GM19239 (cell line): ENCODE data around the genes MSRB3, TMBIM4 and IL22.

DNA sequence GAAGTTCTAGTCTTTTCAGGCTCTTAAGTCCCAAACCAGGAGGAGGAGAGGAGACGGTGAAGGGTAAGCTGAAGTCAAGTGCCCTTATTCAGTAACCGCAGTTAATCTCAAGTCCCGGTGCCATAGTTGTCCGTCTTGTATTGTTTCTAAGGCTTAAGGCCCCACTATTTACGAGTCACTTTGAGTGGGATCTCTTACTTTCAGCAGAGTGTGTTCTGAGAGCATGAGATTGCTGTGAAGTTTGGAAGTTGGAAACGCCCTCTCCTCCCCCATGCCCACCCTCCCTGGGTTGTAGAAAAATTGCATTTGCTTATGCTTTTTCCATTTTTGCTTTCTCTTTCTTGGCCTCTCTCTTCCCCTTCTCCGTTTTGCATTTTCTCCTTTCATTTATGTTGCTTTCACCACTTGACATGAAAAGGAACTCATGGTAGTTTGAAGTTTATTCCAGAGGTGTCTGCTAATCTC is 1.6 kb downstream of the RASSF3 start:
- RRBS, result no CpG with 5 or more reads among the region's 7 CpGs

DNA sequence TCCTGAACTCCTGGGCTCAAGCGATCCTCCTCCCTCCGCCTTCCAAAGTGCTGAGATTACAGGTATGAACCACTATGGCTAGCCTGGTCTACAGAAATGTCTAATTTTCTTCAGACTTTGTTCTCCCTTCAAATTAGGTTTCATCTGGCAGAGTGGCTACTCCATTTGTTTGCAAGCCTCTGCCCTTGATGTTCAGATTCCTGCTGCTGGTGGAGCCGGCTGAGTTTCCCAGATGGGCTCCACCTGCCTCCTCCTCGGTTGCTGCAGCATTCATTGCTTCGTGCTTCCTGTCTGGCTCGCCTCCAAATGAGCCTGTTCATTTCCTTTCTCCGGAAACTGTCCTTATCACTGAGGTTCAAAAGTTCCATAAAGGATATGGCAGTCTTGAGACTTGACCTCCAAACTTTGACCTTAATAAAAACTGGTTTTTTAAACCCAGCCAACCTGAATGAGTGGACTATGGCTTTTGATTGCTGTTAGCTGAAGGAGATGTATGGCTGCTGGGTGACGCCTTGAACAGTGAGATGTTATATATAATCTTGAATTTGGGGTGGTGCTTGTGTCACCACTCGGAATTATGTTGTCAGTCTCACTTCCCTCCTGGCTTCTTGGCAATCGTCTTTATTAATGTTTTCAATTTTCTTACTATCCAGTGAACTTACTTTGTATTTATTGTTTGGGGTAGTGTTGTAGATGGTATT is 62.6 kb downstream of the RASSF3 start:
- RRBS, result 11% methylated on average over 2 of the region's 10 CpGs

DNA sequence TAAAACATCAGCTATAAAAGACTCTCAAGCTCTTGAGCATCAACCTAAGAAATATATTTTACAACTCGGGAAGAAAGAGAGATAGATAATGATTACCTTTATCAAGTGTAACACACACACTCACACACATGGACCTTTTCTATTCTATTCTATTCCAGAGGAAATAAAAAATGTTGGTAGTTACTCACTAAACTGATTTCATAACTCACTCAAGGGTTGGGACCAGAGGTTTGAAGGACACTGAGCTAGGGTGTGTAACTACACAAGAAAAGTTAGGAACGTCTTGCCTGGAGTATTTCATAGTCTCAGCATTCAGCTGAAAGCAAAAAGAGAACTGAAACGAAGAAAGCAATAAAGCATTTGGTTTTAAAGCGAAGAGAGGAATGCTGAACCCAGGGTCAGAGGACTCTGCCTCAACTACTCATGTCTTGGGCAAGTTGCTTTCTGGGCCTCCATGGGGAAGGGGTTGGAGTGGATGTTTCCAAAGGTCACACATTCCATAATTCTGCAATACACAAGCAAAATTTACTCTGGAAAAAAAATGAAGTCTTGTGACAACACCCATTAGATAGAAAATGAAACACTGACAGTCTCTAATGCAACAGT is 1.5 kb downstream of the GNS start:
- RRBS, result no CpG with 5 or more reads among the region's 4 CpGs

DNA sequence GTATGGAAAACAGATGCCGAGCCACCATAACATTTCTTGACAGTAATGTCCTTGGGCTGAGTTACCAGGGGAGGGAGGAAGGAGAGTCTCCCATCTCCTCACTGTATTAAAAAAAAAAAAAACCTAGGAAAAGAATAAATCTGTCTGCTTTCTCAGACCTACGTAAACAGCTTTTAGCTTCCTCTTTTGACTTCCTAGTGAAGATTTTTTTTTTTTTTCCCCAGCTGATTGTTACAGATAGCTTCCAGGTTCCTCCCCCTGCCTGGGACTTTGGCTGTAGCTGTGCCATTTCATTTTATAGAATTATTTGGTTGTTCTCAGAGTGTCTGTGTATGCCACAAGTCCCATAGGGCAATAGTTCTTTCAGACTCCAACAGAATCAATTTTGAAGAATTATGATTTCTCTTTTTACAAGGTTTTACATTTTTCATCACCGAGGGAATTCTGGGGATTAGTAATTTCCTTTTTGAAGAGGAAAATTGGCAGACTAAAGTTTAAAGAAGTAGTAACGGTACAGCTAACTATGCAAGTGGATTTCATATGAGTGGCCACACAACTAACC is 23.1 kb upstream of the GNS start:
- RRBS, result no CpG with 5 or more reads among the region's 4 CpGs

- RRBS, result under 1% methylated on average over 19 of the region's 73 CpGs
These were observed at the start of gene MSRB3 for GRCh38 chr12:65278363-65279197. MSRB3 (plus strand) TSS chr12:65278683.

GRCh38 chr12:65327476-65328112 is 49.1 kb downstream of the MSRB3 start:
- RRBS, result no CpG with 5 or more reads among the region's 8 CpGs

DNA sequence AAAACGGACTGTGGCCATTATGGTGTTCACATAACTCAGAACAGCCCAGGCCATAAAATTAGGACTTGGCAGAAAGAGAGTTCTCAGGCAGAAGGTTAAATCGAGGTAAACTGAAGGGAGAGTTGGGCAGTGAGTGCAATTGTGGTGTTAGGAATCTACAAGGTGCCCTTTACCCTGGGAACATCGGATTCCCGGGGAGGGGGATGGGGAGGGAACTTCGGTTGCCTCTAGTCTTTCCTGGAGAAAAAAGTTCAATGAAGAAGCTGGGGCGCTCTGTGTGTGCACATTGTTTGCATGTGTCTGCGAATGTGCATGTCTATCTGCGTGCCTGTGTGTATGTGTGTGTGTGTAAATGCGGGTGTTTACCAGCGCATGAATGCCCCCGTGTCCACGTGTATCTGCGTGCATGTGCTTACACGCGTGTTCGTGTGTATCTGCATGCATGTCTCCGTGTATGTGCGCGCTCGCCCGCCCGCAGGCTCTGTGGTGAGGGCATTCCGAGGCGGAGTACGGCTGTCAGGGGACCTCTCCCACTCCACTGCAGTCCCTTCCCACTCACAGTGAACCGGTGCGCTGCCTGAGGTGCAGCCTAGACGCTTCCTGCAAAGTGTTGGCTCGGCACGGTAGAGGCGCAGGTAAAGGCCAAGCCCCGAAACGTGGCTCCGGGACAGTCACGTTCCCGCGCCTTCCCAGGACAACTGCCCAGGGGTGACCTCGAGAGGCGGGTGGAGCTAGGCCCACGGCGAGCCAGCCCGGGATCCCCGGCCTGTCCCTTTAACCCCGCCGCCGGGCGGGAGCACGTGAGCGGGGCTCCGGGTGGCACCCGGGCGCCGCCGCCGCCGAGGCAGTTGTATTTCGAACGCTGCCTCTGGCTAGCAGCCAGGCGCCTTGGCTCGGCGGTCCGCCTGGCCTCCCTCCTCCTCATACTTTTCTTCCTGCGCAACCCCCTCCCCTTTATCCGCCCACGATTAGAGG is 613 bp upstream of the HMGA2 start:
- RRBS, result 3% methylated on average over 14 of the region's 65 CpGs

DNA sequence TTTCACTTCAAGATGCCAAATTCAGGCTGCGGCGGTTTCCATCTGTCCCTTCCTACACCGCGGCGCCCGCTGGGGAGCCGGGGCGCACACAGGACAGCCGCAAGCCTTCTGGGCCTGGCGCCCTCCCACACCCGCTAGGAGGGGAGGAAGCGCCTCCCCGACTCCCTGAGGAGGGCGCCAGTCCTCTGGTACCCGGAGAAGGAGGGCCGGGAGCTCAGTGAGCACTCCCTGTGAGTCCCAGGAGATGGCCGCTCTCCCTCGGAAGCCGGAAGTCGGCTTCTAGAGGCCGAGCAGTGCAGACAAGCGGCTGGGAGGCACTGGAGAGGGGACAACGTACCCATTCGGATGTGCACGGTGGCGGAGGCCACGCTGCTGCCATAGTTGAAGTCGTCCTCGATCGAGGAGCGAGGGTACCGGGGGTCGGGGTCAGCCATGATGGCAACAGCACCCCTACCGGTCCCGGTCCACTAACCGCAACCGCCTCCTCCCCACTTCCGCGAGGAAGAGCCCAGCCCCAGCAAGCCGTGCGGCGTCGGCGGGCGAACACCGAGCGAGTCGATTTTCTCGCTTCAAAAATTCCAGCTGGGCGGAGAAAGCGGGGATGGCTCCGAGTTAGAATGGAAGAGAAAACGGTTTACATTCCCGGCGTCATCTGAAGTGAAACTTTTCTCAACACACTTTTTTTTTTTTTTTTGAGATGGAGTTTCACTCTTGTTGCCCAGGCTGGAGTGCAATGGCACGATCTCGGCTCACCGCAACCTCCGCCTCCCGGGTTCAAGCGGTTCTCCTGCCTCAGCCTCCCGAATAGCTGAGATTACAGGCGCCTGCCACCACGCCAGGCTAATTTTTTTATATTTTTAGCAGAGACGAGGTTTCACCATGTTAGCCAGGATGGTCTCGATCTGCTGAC is at the start of gene TMBIM4:
Gene TMBIM4, minus strand, starts transcription at position 479 of the 910 bp plus-strand sequence.
- RRBS, result 3% methylated on average over 4 of the region's 66 CpGs

GRCh38 chr12:66231183-66232103 is 42.4 kb downstream of the IRAK3 start:
- RRBS, result no CpG with 5 or more reads among the region's 4 CpGs

DNA sequence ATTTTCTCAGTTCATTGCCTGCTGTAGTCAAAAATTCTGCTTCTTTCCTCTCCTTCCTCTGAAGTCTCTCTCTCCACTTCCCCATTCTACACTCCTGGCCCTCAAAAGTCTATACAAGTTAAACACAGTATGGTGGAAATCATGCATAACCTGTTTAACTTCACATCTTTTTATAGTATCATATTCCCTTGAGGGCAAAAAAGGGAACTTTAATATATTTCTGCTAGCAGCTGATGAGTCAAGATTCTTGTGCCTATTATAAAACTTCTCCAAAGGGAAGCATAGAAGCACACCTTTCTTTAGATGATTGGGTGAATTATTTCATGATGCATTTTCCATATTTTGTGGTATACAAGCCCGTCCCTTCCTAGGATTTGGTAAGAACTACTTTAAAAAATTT is 16.6 kb downstream of the GRIP1 start:
- RRBS, result no CpG with 5 or more reads among the region's 1 CpG

GRCh38 chr12:66929526-66930061 is 250.7 kb upstream of the GRIP1 start:
- RRBS, result no CpG with 5 or more reads among the region's 2 CpGs

DNA sequence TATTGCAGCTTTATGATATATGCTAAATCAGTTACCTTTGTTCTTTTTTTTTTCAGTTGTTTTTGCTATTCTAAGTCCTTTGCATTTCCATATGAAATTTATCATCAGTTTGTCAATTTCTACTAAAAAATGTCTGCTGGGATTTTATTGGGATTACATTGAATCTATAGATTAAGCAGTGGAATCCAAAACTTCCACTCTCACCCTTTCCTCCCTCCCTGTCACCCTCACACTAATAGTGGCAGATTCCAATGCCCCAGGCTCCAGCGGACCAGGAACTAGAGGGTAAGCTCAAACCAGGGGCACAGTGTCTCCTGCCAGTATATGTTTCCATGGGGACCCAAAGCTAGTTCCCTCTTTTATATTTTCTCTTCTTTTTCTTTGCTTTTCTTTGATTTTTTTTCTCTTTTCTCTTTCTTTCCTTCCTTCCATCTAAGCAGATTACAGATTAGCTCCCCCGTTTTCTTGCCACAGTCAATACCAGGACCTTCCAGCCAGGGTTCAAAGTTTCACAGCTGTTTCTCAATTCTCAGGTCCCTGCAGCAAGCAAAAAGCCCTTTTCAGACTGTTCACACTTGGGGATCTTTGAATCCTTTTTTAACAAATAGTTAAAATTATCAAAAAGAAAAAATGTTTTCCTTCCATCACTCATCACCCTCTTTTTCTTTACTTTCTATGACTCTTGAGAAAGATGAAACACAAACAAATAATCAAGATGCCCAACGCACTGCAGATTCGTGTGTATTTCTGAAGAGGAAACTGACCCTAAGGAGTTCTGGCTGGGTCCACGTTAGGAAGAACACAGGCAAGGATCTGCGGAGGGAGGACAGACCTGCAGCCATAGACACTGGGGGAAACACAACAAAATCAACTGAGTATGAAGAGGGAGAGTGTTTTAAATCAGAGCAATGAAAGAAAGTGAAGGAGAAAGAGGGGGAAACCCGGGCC is 245.4 kb upstream of the CAND1 start:
- RRBS, result no CpG with 5 or more reads among the region's 7 CpGs

DNA sequence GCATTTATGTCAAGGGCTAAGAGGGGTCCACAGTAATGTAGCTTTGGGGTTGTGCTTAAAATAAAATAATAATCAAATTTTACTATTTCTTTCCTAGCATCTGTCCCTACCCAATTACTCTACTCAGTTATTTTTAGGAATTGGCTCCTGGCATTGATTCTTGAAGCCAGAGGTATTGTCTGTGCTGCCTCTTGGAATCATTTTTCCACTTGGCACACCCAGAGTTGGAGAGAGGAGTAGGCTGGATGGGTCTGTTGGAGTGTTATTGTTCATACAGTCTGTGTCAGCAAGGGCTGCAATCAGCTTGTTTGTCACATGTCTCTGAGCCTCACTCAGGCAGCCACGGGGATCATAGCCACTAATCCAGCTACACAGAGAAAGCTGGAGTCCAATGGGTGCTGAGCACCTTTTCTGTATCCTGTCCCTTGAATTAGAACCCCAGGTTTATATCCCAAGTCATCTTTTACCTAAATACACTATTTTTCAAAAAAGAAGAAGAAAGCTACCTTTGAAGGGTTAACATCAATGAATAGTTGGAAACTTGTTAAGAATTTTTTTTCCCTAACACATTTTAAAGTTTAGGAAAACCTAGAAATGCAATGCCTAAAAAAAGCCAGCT is 176.0 kb upstream of the DYRK2 start:
- RRBS, result no CpG with 5 or more reads among the region's 1 CpG

- RRBS, result no CpG with 5 or more reads among the region's 6 CpGs
These were observed 25.9 kb downstream of the DYRK2 start for GRCh38 chr12:67674317-67675062.

DNA sequence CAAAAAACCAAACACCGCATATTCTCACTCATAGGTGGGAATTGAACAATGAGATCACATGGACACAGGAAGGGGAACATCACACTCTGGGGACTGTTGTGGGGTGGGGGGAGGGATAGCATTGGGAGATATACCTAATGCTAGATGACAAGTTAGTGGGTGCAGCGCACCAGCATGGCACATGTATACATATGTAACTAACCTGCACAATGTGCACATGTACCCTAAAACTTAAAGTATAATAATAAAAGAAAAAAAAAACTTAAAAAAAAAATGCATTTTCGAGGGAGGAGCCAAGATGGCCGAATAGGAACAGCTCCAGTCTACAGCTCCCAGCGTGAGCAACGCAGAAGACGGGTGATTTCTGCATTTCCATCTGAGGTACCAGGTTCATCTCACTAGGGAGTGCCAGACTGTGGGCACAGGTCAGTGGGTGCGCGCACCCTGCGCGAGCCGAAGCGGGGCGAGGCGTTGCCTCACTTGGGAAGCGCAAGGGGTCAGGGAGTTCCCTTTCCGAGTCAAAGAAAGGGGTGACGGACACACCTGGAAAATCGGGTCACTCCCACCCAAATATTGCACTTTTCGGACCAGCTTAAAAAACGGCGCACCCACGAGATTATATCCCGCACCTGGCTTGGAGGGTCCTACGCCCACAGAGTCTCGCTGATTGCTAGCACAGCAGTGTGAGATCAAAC is 251.5 kb downstream of the DYRK2 start:
- RRBS, result no CpG with 5 or more reads among the region's 26 CpGs

GRCh38 chr12:67911101-67911765 is 248.3 kb downstream of the IFNG start:
- RRBS, result no CpG with 5 or more reads among the region's 9 CpGs

DNA sequence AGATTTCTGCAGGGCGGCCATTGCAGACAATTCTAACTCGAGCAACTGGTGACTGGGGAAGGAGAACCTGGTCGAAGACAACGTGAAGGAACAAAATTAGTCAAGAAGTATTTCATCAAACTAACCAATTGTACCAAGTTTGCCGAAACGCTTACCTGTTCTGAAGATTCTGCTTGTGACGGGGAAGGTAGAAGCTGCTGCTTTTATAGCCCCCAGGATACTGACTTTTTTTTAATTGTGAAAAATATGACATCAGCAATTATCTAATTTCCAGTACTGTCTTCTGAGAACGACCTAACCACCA is at the start of gene IL22:
Gene IL22, minus strand, starts transcription at position 177 of the 304 bp plus-strand sequence.
- RRBS, result no CpG with 5 or more reads among the region's 8 CpGs

DNA sequence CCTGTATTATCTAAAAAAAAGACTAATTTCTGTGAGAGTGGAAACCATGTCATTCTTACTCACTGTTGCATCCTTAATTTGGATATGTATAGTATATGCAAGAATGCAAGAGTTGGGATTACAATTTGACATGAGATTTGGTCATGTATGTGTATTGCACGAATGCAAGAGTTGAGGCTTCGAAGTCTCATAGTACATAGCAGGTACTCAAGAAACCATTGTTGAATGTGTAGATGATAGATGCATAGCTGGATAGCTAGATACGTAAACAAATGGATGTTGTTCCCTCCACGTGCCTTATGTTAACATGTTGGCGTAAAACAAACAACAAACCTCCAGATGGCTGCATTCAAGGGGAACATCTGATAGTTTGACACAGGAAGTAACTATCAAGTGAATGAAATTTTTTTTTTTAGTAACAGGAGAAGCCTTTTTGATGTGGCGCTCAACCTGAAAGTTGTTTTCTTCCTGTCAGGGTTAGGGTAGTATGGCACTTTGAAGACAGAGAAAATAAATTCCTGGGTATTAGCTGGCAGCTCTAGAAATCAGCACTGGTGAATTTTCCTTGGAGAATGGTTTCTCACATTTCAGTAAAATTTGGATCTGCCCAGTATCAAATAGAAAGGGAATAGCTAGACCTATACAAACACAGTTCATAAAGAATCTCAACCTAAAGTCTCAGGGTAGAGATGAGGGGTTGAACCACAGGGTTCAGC is 19.0 kb upstream of the RAP1B start:
- RRBS, result no CpG with 5 or more reads among the region's 6 CpGs

- RRBS, result no CpG with 5 or more reads among the region's 8 CpGs
These were observed 17.1 kb downstream of the RAP1B start for GRCh38 chr12:68627562-68628447.

- RRBS, result no CpG with 5 or more reads among the region's 2 CpGs
These were observed 12.0 kb downstream of the MDM2 start for GRCh38 chr12:68819808-68820589.